Cytotoxic T cell (primary cell): ENCODE data around the genes PROX2, VASH1 and ANGEL1.

DNA sequence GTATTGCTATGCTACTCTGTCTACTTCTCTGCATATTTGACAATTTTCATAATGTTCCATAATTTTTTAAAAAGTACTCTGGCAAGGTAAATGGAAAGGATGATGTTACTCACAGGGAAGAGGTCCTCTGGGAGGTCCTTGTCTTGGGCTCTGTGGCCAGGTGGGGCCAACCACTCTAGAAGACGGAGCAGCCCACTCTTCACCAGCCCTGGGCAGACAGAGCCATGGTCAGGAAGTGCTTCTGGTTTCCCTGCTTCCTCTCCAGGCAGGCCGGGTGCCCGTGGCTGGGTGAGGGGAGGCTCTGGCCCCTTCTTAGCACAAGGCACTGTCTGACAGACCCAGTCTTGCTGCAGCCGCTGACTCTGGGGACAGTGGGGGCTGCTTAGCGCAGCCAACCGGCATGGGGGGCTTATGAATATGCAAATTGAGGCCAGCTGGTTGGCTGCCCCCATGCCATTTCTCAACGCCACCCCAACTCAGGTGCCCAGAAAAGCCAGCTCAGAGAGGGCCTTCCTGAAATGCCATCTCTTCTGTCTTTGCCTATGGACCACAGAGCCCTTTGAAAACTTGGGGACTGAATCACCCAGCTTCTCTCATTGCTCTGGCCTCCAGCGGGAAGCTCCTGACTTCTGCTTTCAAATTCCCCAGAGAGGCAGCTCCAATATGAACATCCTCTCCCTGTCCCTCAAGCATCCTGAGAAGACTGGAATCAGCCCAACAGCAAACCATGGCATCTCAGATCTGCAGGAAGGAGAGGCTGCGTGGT is at the start of gene PROX2:
TSS of gene PROX2 (minus strand) at position 364 of the 766 bp plus-strand sequence.
- PRO-cap, 2 experiments: peak in 1 of 2 experiments; most common plus-strand start position 471 of the sequence (in 1); most common minus-strand start position 331 of the sequence (in 1)

DNA sequence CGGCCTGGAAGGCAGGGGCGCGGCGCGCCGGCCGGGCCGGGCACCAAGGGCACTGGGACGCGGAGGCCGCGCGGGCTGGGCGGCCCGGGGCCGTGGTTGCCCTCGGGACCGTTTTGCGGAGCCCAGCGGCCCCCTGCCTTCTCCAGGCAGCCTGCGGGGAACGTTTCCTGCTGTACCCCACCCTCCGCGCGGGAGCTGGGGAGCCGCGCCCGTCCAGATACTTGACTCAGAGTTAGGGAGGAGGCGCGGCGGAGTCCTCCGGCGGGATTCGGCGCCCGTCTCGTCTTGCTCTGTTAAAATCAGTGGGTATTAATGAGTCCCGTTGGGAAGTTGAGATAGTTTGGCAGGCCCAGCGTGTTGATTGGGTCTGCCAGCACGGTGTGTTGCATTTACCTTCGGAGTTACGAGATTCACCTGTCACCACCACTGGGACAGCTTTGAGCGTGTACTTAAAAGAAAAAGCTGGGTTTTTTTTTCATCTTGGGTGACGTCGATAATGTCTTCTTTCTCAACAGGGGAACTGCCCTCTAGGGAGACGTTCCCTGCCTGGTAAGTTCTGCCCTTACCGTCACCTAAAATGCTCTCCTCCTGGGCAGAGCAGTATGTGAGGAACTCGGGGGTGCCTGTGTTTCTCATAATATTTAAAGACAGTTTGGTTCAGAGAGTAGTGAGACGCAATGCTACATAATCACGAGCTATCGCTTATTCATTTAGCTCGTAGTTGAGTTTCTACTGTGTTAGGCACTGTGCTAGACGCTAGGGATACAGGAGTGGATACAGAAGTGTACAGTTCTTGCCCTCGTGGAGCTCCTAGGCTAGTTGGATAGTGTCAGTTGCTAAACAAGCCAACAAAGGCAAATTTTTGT is 593 bp downstream of the DLST start:
- PRO-cap, 2 experiments: peak in 2 of 2 experiments; most common plus-strand start position 229 of the sequence (in 2); most common minus-strand start position 234 of the sequence (in 2)

- PRO-cap, 2 experiments: peak in 1 of 2 experiments; most common plus-strand start chr14:74884945 (in 1)
Measured at GRCh38 chr14:74884592-74885244, 3.0 kb downstream of the DLST start.

GRCh38 chr14:75070165-75070817 is 850 bp downstream of the ZC2HC1C start:
- PRO-cap, 2 experiments: no peak in any of the 2 experiments

DNA sequence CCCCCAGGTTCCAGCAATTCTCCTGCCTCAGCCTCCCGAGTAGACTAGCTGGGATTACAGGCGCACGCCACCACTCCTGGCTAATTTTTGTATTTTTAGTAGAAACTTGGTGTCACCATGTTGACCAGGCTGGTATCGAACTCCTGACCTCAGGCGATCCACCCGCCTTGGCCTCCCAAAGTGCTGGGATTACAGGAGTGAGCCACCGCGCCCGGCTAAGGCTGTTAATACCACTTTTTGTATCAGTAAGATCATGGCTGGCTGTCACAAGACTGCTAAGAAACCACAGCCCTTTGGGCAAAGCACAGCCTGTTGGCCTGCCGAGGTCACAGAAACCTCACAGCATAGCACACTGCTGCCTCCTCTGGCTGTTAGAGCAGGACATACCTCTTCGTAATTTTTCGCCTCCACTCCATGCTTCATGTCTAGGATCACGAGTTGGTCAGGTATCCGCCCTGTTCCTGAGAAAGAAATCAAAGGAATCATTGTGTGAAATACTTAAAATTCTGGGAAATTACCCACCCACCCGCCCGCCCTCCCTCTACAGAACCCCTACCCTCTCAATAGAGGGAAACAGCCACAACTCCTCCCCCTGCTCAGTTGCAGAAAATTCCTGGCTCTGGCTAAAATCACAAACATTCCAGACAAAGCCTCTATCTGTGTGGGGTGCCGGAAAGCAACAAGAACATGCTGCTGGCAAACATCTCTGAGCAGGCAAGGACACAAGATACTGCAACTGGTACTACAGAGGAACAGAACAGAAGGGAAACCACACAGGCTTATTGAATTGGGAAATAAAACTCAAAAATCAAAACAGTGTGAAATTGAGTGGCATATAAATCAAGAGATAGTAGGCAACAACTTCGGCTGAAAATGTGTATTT is 20.7 kb upstream of the NEK9 start:
- PRO-cap, 2 experiments: no peak in any of the 2 experiments

DNA sequence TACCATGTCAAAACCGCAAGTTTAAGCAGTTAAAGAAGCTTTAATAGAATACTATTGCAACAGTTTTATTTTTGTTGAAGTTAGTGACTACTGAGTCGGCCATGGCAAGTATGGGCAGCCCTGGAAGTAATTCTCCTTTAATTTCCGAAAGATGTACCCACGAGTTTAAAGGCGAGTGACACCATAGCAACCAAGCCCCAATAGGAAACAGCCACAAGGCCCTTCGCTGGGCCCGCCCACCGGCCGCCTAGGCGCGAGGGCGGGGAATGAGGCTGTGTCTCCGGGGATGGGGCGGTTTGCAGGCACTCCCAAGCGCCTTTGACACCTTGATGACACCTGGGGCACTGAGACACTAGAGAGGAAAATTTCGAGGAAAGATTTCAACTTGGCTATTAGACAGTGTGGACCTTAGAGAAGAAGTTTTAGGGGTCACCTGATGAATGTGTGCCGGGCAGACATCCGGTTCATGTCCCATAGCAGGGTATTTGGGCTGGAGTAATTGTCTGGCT is 385 bp upstream of the TMED10 start:
- PRO-cap, 2 experiments: peak in 2 of 2 experiments; most common plus-strand start position 275 of the sequence (in 1)

- PRO-cap, 2 experiments: no peak in any of the 2 experiments
Measured at GRCh38 chr14:75238964-75239658, 39.5 kb upstream of the FOS start.

GRCh38 chr14:75258145-75258632 is 20.4 kb upstream of the FOS start:
- PRO-cap, 2 experiments: peak in 1 of 2 experiments; most common minus-strand start chr14:75258220 (in 1)

GRCh38 chr14:75273305-75274009 is 5.2 kb upstream of the FOS start:
- PRO-cap, 2 experiments: no peak in any of the 2 experiments

DNA sequence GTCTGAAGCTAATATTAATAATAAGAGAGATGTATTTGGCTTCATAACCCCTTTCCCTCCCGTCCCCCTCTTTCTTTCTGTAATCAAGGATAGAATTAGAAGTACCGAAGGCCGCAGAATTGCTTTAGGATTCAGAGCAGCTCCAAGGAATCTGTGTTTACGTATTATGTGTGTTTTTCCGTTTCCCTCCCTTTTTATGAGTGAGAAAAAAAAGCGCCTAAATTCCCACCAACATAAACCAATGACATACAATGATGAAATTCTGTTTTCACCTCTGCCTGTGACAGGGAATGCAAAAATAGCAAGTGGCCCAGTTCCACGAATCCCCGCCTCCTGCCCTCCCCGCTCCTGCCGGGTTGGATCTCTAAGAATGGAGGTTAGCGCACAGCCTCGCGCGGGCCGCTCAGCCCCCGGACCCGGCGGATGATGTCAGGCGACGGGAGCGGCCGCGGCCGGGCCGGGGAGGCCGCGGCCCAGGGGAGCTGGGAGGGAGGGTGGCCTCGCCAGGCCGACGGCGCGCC is 1.9 kb upstream of the FOS start:
- PRO-cap, 2 experiments: peak in 2 of 2 experiments; most common minus-strand start position 425 of the sequence (in 1)

GRCh38 chr14:75341440-75342012 is 62.9 kb downstream of the FOS start:
- PRO-cap, 2 experiments: no peak in any of the 2 experiments

GRCh38 chr14:75426338-75427364 is 1.2 kb upstream of the JDP2 start:
- PRO-cap, 2 experiments: peak in 1 of 2 experiments; most common plus-strand start chr14:75426962 (in 1)

GRCh38 chr14:75928585-75929337 is 53.0 kb downstream of the TGFB3 start:
- PRO-cap, 2 experiments: no peak in any of the 2 experiments

GRCh38 chr14:75982224-75983145 is 690 bp upstream of the TGFB3 start:
- PRO-cap, 2 experiments: peak in 2 of 2 experiments; most common plus-strand start chr14:75982303 (in 1); most common minus-strand start chr14:75982516 (in 2)

- PRO-cap, 2 experiments: no peak in any of the 2 experiments
Measured at GRCh38 chr14:76310551-76310923, 65.4 kb upstream of the ESRRB start.

- PRO-cap, 2 experiments: no peak in any of the 2 experiments
Measured at GRCh38 chr14:76476430-76476629, 100.4 kb downstream of the ESRRB start.

DNA sequence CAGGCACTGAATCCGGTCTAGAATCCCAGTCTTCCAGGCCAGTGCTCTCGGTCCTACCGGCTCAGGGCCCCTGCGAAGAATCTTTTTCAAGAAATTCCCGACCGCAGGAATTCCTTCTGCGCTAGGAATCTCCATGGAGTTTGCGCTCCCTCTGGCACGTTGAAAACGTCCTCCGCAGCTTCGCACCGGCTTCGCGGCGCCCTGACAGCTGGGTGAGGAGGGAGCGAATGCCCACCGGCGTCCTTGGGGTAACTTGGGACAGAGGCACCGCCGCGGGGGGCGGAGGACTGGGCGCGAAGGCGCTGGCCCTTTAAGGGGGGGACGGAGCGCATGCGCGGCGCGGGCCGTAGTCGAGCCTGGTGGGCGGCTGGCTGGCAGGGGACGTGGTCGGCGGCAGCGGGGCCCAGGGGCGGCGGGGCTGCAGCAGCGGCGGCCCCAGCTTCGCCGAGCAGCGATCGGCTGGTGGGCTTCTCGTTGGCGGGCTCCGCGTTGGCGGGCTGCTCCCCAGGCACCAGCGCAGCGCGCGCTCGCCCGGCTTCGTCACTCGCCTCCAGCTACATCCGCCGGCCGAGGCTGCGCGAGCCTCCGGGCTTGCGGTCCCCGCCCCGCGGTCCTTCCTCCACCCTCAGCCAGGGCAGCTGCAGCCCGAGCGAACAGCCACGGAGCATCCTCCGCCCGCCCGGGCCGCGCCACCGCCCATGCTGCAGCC is at the start of gene VASH1:
TSS of gene VASH1 (plus strand) at position 340 of the 709 bp plus-strand sequence.
- PRO-cap, 2 experiments: peak in 2 of 2 experiments; most common plus-strand start position 384 of the sequence (in 2); most common minus-strand start position 558 of the sequence (in 2)

DNA sequence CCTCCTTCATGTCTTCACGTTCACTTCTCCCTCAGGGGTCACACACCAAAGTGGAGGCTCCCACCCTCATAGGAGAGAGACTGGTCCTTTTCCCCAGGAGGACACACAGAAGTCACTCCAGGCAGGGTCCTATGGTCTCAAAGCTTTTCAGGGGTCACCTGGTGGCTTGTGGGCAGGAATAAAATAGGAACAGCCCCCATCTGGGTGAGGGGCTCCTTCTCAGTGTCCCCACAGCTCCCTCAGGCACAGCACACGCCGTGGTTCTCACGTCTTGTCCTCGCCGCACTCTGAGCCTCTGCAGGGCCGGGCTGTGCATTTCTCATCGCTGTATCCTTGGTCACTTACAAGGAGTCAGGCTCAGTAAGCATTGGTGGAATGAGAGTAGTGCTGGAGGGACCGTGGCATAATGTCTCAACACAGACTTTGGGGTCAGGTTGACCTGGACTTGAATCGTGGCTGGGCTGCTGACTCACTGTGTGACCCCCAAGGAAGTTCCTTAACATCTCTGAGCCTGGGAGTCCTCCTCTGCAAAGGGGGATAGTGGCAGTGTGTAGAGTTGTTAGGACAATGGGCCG is 13.2 kb downstream of the VASH1 start:
- PRO-cap, 2 experiments: no peak in any of the 2 experiments

GRCh38 chr14:76812422-76813274 is at the start of gene ANGEL1:
Gene ANGEL1, minus strand, starts transcription at chr14:76812882.
- PRO-cap, 2 experiments: peak in 2 of 2 experiments; most common plus-strand start chr14:76813109 (in 1); most common minus-strand start chr14:76812861 (in 2)

DNA sequence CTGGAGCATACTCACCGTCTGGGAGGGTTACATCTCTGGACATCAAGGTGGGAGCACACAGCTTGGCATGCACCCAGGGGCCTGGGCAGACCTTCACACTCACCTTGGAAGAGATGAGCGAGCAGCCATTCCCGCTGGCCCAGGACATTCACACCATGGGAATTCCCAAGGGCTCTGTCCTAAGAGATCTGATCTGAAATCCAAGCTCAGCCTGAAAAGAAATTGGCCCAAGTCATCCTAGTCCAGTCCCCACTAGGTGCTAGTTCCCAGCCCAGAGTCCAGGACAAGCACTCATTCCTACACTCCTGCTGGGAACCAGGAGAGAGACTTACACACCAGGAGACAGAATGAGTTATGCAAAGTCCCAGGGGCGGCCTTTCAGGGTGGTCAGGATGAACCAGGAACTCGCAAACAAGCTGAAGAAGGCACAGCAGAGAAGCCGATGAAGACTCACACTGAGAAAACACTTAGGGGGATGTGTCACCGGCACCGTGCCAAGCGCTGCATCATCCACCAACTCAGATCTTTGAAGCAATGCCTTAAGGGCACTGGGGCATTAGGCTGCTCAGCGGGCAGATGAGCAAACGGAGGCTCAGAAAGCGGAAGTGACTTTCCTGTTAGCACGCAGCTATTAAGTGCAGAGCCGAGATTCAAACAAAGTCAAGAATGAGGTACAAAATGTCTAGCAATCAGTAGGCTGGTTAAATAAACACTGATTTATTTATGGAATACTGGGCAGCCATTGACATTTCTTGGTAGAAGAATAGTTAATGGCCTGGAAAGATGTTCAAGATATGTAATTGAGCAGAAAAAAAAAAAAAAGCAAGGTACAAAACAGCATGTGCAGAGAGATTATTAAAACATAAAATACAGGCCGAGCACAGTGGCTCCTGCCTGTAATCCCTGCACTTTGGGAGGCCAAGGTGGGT is 78.6 kb downstream of the LRRC74A start:
- PRO-cap, 2 experiments: peak in 1 of 2 experiments; most common plus-strand start position 548 of the sequence (in 1); most common minus-strand start position 528 of the sequence (in 1)